ENCODE measurements around the genes CLCA1 and GTF2B.

DNA sequence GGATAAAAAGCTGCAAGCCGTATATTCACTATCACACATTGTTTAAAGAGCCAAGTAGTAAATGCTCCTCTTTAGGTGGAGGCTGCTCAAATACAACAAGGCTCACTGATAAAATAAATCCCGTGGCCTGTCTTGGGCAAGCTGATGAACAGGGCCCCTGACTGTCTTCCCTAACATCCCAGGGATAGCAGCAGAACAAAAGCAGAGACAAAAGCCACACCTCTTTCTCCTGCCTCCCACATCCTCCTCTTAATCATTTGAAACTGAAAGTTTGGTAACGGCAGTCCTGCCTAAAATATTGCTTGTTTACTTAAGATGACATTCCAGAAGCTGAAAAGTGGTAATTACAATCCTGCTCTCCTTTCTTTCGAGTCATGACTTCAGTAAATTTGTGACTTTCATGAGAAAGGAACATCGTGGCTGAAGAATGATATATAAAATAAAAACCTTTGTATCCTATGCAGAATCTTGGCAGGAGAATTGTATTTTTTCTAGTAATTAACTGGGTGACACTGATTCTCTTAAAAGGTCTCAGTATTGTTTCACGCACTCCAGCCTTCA, 357.6 kb downstream of the TTLL7 start:
- PRO-cap, 2 experiments, result no peak in any of the 2 experiments

DNA sequence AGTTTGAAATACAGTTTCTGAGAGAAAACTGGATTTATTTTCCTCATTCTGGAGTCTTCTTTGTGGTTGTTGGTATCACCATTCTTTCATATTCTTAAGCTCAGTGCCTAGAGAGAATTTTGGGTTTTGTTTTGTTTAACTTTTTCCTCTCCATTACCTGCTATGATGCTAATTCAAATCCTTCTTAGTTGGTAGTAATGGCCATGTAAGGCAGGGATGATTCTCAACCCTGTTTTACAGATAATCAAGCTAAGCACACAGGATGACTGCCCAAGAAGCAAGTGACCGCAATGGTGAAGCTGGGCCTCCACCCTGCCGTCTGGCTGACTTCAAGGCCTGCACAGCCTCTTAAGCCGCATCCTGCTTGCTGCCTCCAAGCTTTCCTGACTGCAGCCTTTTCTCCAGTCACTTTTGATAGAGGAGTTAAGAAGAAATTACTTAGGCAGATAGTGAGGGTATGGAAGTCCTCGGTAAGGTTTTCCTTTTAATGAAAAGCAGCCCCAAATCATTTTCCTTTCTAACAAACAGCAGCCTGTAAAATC, 8.5 kb upstream of the CTBS start:
- PRO-cap, 2 experiments, result no peak in any of the 2 experiments

GRCh38 chr1:85275583-85276070, 805 bp downstream of the BCL10 start:
- PRO-cap, 2 experiments, result no peak in any of the 2 experiments

- PRO-cap, 2 experiments, result no peak in any of the 2 experiments
Measured at GRCh38 chr1:85330299-85330917, 54.0 kb upstream of the BCL10 start.

GRCh38 chr1:85350885-85351128, 74.4 kb upstream of the BCL10 start:
- PRO-cap, 2 experiments, result no peak in any of the 2 experiments

GRCh38 chr1:85974992-85975288, 181.6 kb downstream of the COL24A1 start:
- PRO-cap, 2 experiments, result no peak in any of the 2 experiments

DNA sequence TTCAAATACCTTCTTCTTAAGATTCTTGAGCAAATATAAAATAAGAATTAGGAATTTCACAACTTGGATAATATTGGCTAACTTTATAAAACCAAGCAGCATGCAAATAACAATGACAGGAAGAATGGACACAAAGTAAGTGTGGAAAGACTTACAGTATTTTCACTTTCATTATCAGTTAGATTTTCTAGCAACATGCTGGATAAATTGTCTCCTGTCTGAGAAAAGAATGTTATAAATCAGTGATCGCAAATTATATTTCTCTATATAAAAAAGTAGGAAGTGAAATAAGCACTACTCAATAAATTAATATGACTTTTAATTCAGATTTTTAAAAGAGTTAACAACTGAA, 13.2 kb downstream of the ODF2L start:
- PRO-cap, 2 experiments, result no peak in any of the 2 experiments

DNA sequence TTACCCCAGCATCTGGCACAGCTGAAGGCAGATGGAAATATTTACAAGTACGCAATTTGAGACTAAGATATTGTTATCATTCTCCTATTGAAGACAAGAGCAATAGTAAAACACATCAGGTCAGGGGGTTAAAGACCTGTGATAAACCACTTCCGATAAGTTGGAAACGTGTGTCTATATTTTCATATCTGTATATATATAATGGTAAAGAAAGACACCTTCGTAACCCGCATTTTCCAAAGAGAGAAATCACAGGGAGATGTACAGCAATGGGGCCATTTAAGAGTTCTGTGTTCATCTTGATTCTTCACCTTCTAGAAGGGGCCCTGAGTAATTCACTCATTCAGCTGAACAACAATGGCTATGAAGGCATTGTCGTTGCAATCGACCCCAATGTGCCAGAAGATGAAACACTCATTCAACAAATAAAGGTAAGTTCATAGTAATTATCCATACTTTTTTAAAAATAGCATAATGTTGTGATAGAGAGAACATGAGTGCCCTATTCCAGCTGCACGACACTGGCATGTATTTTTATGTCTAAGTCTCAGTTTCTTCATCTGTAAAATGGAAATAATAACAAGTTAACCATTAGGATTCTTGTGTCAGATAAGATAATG, at the start of gene CLCA1:
Gene CLCA1 (plus strand): TSS at position 225 of the 620 bp plus-strand sequence.
- PRO-cap, 2 experiments, result no peak in any of the 2 experiments

GRCh38 chr1:86502076-86502611, 33.4 kb downstream of the CLCA1 start:
- PRO-cap, 2 experiments, result no peak in any of the 2 experiments

DNA sequence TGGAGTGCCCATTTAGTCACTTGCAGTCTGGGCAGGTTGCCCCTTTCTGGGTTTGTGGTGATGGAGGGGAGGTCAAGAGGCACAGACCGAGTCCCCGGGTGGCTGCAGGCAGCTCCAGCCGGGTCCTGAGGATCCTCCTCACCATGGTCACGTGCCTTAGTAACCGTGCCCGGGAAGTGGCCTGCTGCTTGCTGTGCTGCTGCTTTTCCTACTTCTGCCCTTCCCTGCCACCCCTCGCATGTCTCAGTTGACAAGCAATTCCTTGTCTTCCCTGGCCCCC, 34.8 kb downstream of the CLCA1 start:
- PRO-cap, 2 experiments, result no peak in any of the 2 experiments

DNA sequence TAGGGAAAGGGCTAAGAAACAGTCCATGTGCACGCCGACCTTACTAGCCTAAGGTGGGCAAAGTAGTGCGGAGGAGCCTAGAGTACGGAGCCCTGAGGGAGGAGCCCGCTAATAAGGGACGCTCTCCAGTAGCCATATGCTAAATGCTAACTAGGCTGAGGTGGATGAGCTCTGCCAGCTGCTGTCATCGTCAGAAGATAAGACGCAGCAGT, 35.0 kb downstream of the CLCA1 start:
- PRO-cap, 2 experiments, result no peak in any of the 2 experiments

DNA sequence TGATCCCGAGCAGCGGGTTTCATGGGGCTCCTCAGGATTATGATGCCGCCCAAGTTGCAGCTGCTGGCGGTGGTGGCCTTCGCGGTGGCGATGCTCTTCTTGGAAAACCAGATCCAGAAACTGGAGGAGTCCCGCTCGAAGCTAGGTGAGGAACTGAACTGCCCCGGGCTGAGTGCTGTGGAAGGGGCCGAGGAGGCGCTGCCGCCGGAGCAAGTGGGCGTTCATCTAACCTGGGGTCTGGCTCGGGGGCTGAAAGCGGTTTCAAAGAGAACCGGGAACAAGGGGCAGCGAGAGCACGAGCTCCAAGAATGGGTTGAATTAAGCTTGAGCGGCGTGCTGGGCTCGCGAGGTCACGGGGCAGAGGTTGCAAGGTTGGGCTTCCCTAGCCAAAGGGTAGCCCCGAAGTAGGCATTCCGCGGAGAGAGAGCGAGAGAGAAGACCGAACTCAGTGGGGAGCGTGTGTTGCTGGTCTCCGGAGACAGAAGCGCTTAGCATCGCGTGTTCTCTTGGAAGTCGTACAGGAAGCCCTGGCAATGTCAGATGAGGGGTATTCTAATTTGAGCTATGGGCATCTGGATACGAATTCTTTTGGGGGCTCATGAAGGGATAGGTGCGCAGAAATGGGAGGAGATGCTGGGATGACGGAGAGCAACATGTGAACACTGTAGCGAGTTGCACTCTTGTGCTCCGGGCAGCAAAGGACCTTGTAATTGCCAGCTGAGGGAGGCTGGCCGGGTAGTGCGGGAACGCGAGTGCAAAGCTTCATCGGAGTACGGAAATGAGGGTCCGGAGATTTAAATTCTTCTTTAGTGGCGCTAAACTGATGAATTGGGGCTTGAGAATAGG, 804 bp downstream of the HS2ST1 start:
- PRO-cap, 2 experiments, result peak in 1 of 2 experiments; most common plus-strand start position 411 of the sequence (in 1); most common minus-strand start position 310 of the sequence (in 1)

DNA sequence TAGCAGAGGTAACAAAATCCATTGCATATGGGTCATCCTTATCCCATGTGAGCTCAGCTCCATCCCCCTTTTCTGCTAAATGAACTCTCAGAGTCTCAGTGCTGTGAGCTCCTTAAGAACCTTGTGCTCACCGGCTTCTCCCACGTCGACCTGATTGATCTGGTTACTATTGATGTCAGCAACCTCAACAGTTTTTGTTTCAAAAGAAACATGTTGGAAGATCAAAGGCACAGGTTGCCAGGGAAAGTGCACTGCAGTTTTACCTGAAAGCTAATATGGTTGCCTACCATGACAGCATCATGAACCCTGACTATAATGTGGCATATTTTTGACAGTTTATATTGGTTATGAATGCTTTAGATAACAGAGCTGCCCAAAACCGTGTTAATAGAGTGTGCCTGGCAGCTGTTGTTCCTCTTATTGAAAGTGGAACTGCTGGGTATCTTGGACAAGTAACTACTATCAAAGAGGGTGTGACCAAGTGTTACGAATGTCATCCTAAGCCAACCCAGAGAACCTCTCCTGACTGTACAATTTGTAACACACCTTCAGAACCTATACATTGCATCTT, 131.4 kb downstream of the HS2ST1 start:
- PRO-cap, 2 experiments, result no peak in any of the 2 experiments

GRCh38 chr1:88684843-88685426, 862 bp downstream of the PKN2 start:
- PRO-cap, 2 experiments, result peak in 1 of 2 experiments; most common minus-strand start chr1:88684929 (in 1)

- PRO-cap, 2 experiments, result peak in 1 of 2 experiments; most common plus-strand start chr1:88891754 (in 1); most common minus-strand start chr1:88891567 (in 1)
Measured at GRCh38 chr1:88891087-88892317, at the start of gene GTF2B. TSS of gene GTF2B (minus strand) at chr1:88891567.

GRCh38 chr1:88958114-88958810, 34.2 kb downstream of the KYAT3 start:
- PRO-cap, 2 experiments, result no peak in any of the 2 experiments

DNA sequence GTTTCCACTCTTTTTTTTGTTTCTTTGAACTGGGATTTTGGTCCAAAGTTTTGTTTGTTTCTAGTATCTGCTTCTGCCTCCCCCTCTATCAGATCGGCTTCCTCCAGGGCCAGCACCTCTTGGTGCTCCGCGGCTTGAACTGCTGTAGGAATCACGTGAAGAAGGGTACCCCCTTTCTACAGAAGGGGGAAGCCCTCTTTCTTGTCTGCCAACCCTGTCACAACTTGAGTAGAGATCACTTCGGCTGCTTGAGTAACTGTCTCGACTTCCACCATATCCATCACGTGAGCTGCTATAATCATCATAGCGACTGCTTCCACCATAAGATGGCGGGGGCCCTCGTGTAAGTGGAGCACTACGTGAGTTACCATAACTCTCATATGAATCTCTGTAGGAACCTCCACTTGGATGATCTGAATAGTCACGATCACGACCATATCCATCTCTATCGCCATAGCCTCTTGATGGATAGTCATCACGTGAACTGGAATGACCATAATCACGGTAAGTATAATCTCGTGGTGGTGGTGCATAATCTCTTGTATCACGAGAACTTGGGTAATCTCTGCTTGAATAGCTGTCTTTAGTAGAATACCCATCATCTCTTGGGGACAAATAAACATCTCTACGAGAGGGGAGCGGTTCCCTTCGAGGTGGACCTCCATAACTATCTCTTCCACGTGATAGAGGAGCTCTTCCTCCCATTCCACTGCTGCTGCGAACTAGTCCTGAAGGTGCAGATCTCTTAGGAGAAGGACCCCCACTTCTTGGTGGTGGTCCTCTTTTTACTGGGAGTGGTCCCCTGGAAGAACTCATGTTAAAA, 9.6 kb downstream of the KYAT3 start:
- PRO-cap, 2 experiments, result no peak in any of the 2 experiments

GRCh38 chr1:89023072-89023574, 457 bp upstream of the GBP3 start:
- PRO-cap, 2 experiments, result no peak in any of the 2 experiments

DNA sequence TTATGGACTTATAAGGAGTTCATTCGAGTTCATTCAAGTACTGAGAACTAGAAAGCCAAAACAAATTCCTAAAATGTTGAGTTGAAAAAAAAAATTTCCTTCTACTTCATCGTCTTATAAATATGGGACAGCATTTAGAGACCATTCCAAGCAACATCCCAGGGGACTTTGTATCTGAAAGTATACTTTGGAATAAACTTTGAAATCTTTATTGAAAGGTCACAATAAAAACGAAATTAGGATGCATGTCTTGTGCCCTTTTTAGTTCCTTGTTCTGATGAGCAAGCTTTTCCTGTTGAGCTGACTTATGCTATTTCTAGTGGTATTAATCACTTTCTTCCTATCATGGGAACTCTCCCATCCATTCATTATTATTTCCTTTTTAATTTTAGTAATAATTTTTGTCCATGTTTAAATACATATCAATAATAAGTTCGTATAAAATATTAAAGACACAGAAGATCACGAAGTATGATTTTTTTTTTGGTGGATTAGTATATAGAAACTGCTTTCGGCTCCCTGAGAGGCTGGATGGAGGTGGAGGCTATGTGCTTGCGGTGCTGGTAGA, 4.0 kb upstream of the GBP2 start:
- PRO-cap, 2 experiments, result no peak in any of the 2 experiments

- PRO-cap, 2 experiments, result no peak in any of the 2 experiments
Measured at GRCh38 chr1:89262017-89263039, 10.3 kb downstream of the GBP5 start.